ENCODE measurements around a stretch of chr2.

DNA sequence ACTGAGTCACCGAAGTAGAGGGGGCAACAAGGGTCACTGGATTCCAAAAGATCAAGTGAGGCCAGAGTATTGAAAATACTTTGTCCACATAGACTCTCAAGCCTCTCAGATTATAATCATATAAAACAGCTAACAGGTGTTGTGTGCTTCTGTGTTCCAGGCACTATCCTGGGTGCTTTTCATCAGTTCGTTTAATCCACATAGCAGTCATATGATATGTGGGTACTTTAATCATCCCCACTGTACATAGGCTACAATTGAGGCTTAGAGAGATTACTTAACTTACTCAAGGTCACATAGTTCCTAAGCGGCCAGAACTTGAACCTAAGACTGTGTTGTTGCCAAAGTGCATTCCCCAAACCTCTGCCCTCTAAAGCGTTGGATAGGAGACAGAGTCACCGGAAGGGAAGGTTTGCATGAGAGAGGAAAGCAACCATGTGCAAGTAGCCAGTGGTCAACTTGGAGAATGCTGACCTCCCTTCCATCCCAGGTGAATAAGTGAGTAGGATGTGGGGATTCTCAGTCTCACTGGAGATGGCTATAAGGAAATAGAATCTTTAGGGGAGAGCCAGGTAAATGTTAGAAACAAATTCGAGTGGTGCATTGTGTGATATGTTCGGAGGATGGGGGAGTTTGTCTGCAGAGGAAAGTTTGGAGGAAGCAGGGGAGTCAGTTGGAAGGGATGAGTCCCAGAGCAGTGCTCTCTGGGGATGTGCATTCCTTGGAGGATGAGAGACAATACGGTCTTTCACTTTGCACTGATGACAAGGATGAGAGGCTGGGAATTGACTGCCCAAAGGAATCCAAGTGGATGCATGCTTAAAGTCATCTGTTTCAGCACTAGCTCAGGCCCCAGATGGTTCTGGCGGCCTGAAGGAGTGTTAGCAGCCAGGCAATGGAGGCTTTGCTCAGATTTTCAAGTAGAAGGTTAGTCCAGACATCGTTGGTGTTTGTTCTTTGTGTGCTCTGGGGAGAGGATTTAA is 99.9 kb downstream of the CRIM1 start:
- RRBS: no CpG with 5 or more reads among the region's 10 CpGs
CAGE:
- cytosol, long polyA plus RNA: no peak
- long polyA plus RNA: no peak
- nucleus, long polyA plus RNA: no peak

GRCh38 chr2:36467634-36468179 is 112.1 kb downstream of the CRIM1 start:
- RRBS: no CpG with 5 or more reads among the region's 4 CpGs
CAGE:
- cytosol, long polyA plus RNA: no peak
- long polyA plus RNA: no peak
- nucleus, long polyA plus RNA: no peak

DNA sequence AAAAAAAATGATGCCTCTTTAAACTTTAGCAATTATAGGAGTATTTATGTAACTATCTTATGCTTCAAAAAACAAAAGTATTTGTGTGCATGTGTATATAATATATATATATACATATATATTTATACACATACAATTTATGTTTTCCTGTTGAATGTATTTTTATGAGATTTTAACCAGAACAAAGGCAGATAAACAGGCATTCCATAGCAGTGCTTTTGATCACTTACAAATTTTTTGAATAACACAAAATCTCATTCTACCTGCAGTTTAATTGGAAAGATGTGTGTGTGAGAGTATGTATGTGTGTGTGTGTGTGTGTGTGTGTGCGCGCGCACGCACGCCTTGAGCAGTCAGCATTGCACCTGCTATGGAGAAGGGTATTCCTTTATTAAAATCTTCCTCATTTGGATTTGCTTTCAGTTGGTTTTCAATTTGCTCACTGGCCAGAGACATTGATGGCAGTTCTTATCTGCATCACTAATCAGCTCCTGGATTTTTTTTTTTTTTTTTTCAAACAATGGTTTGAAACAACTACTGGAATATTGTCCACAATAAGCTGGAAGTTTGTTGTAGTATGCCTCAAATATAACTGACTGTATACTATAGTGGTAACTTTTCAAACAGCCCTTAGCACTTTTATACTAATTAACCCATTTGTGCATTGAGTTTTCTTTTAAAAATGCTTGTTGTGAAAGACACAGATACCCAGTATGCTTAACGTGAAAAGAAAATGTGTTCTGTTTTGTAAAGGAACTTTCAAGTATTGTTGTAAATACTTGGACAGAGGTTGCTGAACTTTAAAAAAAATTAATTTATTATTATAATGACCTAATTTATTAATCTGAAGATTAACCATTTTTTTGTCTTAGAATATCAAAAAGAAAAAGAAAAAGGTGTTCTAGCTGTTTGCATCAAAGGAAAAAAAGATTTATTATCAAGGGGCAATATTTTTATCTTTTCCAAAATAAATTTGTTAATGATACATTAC is 47.9 kb downstream of the FEZ2 start:
- RRBS: no CpG with 5 or more reads among the region's 6 CpGs
CAGE:
- cytosol, long polyA plus RNA: no peak
- long polyA plus RNA: no peak
- nucleus, long polyA plus RNA: start-site peak on the plus strand centred at position 863 of the sequence, 161 bp wide, 15 reads

- RRBS: no CpG with 5 or more reads among the region's 4 CpGs
CAGE:
- cytosol, long polyA plus RNA: no peak
- long polyA plus RNA: no peak
- nucleus, long polyA plus RNA: no peak
Measured at GRCh38 chr2:36583167-36583599, 14.8 kb downstream of the FEZ2 start.

DNA sequence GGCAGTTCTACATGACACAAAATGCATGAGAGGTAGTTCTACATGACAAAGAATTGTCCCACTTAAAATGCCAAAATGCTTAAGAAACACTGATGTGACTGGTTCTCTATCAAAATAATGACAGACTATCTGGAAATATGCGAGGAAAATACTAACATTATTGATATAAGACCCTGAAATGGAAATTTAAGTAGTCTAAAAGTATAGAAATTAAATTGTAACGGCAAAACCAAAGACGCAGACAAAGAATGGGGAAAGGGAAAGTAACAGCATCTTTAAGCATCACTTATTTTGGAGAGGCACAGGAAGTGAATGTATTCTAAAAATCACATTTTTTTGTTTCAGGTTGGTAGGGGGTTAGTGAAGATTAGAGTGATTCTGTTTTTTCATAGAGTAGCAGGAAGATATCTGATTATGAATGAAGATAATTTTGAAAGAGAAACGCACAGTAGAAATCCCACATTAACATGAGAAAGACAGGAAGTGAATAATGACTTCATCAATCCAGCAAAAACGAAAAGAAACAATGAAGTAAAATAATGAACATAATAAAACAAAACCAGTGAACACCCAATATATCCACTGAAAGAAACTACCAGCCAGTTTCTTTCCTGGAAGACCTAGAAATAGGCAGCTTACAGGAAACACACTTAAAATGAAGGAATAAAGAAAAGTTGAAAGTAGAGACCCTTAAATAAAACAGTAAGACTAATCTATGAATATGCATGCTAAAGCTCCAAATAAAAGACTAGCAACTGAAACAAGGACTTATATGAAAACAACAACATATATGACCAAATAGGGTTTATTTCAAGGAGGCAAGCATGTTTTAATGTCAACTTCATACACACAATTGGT is 131.2 kb downstream of the STRN start:
- RRBS: no CpG with 5 or more reads among the region's 5 CpGs
CAGE:
- cytosol, long polyA plus RNA: no peak
- long polyA plus RNA: no peak
- nucleus, long polyA plus RNA: no peak

DNA sequence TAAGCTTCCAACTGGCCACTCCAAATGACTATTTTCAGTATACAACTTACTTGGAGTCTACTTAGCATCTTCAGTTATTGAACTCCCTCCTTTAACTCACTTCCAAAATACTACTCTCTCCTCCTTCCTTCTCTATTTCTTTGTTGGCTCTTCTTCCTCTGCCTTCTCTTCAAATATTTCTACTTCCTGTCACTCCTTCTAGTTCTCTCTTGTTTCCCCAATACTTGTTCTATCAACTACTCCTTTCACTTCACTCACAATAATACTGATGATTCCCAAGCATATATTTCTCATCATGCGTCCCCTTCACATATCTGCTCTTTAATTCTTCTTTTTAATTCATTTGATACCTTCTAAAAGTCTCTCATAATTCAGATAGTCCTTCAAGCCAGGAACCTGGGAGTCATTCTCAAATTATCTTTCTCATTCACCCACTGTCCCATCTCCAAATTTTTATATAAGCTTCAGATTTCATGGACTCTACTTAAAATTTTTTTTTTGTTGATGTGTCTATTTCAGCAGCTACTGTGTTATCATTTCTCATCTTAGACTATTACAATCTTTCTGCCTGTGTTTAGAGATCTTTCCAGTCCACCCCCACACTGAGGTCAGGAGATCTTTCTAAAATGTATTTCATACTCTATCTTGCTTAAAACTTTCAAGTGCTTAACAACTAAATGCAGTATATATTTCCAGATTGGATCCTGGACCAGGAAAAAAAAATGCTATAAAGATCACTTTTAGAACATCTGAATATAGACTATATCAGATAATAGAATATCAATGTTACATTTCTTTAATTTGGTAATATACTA is 44.9 kb downstream of the STRN start:
- RRBS: no CpG with 5 or more reads among the region's 1 CpG
CAGE:
- cytosol, long polyA plus RNA: no peak
- long polyA plus RNA: no peak
- nucleus, long polyA plus RNA: no peak

DNA sequence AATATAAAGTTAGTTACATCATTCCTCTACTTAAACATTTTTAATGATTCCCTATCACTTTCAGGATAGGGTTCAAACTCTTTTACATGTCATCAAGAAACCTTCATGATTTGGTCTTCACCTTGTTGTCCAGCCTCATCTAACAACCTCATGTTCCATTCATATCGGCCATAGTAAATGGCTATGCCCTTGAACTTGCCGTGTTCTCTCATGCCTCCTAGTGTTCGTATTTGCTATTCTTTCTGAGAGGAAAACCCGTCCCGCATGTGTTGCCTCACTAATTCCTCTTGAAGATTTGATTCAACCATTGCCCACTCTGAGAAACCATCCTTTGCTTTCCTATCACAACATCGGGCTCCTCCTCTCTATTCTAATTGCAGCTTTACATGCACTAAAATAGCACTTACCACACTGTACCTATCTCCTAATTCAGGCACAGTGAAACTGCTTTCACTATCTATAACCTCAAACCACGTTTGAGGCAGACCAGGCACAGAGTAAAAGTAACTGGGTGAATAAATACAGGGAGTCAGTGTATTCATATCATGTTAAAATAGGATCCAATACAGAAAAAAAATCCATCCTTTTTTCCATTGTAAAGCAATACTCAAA is 38.8 kb upstream of the STRN start:
- RRBS: no CpG with 5 or more reads among the region's 7 CpGs
CAGE:
- cytosol, long polyA plus RNA: no peak
- long polyA plus RNA: no peak
- nucleus, long polyA plus RNA: no peak

DNA sequence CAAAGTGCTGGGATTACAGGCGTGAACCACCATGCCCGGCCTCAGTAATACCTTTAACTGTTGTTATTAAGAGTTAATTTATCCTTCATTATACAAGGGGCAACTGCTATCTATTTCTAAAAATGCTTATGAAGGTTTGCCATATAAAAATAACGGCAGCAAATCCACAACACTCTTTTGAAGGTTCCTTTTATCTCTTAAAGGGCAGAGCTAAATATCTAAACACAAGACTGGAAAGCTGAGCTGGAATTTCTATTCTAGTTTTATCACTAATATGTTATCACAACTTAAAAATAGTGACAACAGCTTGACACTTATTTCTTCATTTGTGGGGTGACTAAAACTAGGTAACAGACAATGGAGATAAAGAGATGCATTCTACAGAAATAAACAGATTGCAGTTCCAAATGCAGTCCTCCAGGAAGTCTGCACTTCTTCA is 53.8 kb upstream of the STRN start:
- RRBS: no CpG with 5 or more reads among the region's 3 CpGs
CAGE:
- cytosol, long polyA plus RNA: no peak
- long polyA plus RNA: no peak
- nucleus, long polyA plus RNA: no peak

- RRBS: no CpG with 5 or more reads among the region's 4 CpGs
CAGE:
- cytosol, long polyA plus RNA: no peak
- long polyA plus RNA: no peak
- nucleus, long polyA plus RNA: no peak
Measured at GRCh38 chr2:37090089-37090540, 5.8 kb downstream of the GPATCH11 start.

DNA sequence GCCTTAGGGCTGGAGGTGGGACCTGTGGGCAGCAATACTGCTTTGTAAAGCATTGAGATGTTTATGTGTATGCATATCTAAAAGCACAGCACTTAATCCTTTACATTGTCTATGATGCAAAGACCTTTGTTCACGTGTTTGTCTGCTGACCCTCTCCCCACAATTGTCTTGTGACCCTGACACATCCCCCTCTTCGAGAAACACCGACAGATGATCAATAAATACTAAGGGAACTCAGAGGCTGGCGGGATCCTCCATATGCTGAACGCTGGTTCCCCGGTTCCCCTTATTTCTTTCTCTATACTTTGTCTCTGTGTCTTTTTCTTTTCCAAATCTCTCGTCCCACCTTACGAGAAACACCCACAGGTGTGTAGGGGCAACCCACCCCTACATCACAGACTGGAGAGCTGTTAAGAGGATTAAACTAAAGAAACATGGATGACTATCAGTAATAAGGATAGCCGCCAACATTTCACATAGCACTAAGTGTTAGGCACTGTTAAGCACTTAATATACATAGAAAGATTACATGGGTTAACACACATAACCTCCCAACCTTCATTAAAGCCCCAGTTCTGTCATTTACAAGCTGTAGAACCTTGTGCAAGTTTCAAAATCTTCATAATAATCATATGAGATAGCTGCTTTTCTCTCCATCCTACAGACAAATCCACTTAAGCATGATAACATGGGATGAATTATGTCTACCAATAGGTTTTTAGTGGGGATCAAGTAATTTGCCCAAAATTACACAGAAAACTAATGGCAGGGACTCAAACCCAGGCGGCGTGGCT is 5.3 kb downstream of the CEBPZ start:
- RRBS: no CpG with 5 or more reads among the region's 11 CpGs
CAGE:
- cytosol, long polyA plus RNA: no peak
- long polyA plus RNA: no peak
- nucleus, long polyA plus RNA: no peak

DNA sequence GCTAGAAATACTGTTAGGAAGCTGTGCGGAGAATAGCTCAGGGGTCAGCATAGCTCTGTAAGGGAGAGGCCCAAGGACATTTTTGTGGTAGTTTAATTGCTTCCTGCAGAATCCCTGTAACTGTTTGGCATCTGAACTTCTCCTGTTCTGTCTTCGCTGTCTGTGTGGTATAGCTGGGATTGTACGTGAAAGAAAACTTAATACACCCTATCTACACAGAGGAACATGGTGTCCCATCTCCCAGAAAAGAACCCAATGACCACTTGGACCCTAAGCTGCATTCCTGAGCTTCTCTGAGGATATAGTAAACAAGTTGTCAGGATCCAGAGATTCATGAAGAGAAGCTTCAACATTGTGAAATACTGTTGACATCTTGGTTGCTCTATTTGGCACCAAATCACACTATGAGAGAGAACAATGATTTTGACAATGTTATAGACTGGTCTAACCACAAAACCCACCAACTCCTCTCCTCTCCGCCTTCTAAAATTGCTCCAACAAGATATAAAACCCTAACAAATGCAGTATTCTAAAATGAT is 81.3 kb downstream of the CDC42EP3 start:
- RRBS: no CpG with 5 or more reads among the region's 4 CpGs
CAGE:
- cytosol, long polyA plus RNA: no peak
- long polyA plus RNA: no peak
- nucleus, long polyA plus RNA: no peak

DNA sequence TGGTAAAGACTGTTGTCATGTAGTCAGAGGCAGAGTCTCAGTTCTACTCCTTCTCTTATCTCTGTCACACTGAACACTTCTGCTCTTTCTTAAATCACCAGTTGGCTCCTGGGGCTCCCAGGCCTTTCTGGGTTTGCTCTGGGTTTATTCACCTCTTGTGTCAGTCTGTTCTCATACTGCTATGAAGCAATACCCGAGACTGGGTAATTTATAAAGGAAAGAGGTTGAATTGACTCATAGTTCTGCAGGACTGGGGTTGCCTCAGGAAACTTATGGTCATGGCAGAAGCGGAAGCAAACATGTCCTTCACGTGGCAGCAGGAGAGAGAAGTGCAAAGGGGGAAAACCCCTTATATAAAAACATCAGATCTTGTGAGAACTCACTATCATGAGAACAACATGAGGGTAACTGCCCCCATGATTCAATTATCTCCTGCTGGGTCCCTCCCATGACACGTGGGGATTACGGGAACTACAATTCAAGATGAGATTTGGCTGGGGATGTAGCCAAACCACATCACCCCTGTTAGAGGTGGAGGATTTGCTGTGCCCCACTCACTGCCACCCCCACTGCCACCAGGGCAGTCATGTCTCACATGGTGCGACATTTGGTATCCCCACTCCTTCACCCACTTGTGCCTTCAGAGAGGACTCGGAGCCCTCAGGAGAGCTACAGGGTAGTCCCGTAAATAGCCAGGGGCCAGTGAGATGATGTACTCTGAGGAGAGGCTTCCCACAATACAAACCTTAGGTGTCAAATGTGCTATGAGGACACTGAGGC is 35.8 kb downstream of the CDC42EP3 start:
- RRBS: no CpG with 5 or more reads among the region's 8 CpGs
CAGE:
- cytosol, long polyA plus RNA: no peak
- long polyA plus RNA: no peak
- nucleus, long polyA plus RNA: no peak

GRCh38 chr2:37643815-37644743 is 27.4 kb downstream of the CDC42EP3 start:
- RRBS: no CpG with 5 or more reads among the region's 11 CpGs
CAGE:
- cytosol, long polyA plus RNA: no peak
- long polyA plus RNA: no peak
- nucleus, long polyA plus RNA: no peak

GRCh38 chr2:37786690-37787332 is 115.4 kb upstream of the CDC42EP3 start:
- RRBS: no CpG with 5 or more reads among the region's 6 CpGs
CAGE:
- cytosol, long polyA plus RNA: no peak
- long polyA plus RNA: no peak
- nucleus, long polyA plus RNA: no peak

GRCh38 chr2:37916331-37916656 is 8.8 kb upstream of the RMDN2 start:
- RRBS: no CpG with 5 or more reads among the region's 5 CpGs
CAGE:
- cytosol, long polyA plus RNA: no peak
- long polyA plus RNA: no peak
- nucleus, long polyA plus RNA: no peak

GRCh38 chr2:37982415-37982824 is 57.3 kb downstream of the RMDN2 start:
- RRBS: no CpG with 5 or more reads among the region's 4 CpGs
CAGE:
- cytosol, long polyA plus RNA: no peak
- long polyA plus RNA: no peak
- nucleus, long polyA plus RNA: no peak

DNA sequence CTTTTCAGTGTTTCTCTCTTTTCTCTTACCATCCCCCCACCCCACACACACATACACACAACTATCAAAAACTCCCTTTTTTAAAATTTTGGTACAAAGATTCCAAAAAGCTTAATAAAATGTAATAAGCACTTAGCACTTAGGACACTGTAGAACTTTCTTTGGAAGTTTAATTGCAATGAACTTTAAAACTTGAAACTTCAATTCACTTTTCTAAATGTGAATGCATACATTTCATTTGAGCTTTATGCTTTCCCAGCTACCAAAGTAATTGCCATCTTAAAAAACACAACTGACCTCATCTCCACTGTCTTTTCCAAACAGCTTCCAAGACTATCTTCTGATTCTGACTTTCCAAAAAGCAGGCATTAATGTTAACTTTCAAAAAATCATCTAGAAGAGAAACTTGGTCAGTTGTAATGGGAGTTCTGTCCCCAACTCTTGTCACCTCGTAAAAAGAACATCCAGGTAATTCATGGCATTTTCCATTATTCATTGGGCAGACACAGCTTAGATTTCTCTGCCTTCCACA is 7.0 kb downstream of the CYP1B1 start:
- RRBS: no CpG with 5 or more reads among the region's 1 CpG
CAGE:
- cytosol, long polyA plus RNA: no peak
- long polyA plus RNA: no peak
- nucleus, long polyA plus RNA: no peak

GRCh38 chr2:38075323-38075660 is 659 bp downstream of the CYP1B1 start:
- RRBS: no CpG with 5 or more reads among the region's 20 CpGs
CAGE:
- cytosol, long polyA plus RNA: no peak
- long polyA plus RNA: no peak
- nucleus, long polyA plus RNA: no peak

- RRBS: 1% methylated on average over 19 of the region's 43 CpGs
CAGE:
- cytosol, long polyA plus RNA: no peak
- long polyA plus RNA: no peak
- nucleus, long polyA plus RNA: no peak
Measured at GRCh38 chr2:38077123-38077706, 1.3 kb upstream of the CYP1B1 start.

DNA sequence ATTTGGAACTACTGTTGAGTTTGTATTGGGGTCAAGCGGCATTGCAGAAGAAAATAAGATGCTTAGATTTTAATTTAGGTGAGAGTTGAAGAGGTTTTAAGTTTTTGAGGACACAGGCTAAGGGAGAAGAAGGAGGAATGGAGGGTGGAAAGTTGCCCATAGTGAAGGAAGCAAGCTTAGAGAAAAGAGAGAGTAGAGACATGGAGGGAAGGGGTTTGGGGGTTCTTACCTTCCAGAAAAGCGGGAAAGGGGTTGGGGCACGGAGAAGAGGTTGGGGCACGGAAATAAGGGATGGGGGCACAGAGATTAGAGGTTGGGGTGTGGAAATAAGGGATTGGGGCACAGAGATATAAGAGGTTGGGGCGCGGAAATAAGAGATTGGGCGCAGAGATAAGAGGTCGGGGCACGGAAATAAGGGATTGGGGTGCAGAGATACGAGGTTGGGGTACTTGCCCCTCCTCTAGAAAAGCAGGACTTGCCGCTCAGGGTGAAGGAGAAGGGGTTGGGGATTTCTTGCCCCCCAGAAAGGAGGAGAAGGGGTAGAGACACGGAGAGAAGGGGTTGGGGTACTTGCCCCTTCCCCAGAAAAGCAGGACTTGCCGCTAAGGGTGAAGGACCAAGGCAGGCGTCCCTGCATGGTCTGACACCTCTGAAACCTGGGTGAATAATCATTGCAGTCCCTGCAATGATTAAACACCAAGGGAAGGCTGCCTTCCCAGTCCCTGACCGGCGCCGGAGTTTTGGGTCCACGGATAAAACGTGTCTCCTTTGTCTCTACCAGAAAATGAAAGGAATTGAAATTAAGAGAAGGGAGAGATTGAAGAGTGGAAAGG is 9.3 kb upstream of the CYP1B1 start:
- RRBS: no CpG with 5 or more reads among the region's 19 CpGs
CAGE:
- cytosol, long polyA plus RNA: no peak
- long polyA plus RNA: no peak
- nucleus, long polyA plus RNA: no peak

All from H1 (cell line).